Measurements from ENCODE around the genes RFNG, DUS1L and FASN.

GRCh38 chr17:81510862-81511837 is 1.4 kb downstream of the ACTG1 start:
- PRO-cap, 3 experiments: no peak in any of the 3 experiments

GRCh38 chr17:81513308-81514286 is 998 bp upstream of the ACTG1 start:
- PRO-cap, 3 experiments: peak in 3 of 3 experiments; most common plus-strand start chr17:81513584 (in 3); most common minus-strand start chr17:81513461 (in 2)

GRCh38 chr17:81553210-81553986 is 1.2 kb upstream of the FAAP100 start:
- PRO-cap, 3 experiments: peak in 3 of 3 experiments; most common plus-strand start chr17:81553287 (in 2); most common minus-strand start chr17:81553756 (in 1)

DNA sequence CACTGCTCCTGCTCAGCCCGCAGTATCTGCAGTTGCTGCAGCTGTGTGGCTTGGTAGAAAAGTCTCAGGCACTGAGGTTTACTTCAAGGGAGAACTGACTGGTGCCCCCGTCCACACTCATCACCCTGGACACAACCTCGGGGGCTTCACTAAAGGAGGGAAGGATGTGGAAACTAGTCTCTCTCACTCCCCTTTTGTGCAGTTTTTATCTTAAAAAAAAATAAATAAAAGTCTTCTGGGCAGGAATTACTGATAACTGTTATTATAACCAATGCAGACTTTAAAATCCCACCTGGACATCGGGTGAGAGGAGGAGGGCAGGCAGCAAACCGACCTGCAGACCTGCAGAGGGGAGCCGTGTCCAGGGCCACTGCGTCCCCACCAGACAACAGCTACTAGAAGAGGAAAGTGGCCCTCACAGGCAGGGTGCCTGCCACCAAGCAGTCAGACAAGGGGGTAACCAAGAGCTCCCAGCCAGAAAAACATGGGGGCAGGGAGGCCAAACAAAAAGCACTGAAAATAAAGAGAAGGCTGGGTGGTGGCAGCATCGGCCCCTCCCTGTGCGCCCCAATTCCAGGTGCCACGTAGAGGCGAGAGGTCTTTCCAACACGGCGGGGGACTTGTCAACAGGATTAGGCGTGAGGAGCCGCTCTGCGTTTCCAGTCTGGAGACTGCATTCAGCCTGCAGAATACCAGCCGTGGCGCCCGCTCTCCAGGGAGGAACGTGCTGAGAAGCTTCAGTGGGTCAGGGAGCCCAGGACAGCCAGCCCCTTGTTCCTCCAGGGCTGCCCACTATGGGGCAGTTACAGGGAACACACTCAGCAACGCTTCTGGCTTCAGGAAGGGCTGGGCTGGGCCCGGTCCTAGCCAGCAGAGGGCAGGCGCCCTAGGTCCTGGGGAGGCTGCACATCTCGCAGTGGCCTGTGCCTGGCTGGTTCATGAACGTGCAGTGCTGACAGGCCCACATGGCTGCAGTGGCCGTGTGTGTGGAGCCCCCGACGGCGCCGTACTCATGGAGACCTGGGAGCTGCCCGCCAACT is 6.5 kb upstream of the FAAP100 start:
- PRO-cap, 3 experiments: no peak in any of the 3 experiments

DNA sequence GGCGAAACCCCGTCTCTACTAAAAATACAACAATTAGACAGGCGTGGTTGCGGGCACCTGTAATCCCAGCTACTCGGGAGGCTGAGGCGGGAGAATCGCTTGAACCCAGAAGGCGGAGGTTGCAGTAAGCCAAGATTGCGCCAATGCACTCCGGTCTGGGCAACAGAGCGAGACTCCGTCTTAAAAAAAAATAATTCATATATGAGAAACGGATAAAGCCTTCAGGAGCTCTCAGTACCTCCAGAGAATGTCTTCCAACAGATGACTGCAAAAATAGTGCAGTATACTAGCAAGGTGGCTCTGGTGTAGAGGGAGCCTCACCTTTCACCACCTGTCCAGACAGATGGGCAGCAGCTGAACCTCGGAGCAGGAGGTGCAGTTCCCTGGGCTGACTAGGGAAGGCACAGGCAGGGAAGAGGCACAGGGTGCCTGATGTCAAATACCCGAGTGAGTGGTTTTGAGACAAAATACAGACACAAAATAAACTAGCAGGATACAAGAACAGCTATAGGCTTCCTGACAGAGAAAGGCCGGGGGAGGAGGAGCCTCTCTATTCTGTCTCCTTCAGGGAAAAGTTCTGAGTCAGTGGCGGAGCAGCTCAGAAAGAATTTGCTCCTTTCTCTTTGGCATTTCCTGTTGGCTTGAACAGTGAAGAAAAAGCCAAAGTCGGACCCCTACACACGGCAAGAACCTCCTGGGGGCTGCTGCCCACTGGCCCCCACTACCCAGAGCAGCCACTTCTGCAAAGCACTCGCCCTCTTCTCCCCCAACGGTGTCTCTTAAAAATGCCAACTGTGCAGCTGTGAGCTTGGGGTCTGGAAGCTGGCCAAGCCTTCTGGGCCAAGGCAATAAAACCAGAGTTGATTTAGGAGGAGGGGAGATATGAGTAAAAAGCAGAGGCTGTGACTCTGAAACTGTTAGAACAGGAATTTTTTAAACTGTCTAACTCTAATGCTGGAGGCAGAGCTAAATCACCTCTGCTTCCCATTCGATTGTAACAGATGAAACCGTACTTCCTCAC is 14.3 kb upstream of the FAAP100 start:
- PRO-cap, 3 experiments: peak in 3 of 3 experiments; most common plus-strand start position 648 of the sequence (in 2); most common minus-strand start position 453 of the sequence (in 2)

GRCh38 chr17:81567171-81567937 is 15.2 kb upstream of the FAAP100 start:
- PRO-cap, 3 experiments: no peak in any of the 3 experiments

DNA sequence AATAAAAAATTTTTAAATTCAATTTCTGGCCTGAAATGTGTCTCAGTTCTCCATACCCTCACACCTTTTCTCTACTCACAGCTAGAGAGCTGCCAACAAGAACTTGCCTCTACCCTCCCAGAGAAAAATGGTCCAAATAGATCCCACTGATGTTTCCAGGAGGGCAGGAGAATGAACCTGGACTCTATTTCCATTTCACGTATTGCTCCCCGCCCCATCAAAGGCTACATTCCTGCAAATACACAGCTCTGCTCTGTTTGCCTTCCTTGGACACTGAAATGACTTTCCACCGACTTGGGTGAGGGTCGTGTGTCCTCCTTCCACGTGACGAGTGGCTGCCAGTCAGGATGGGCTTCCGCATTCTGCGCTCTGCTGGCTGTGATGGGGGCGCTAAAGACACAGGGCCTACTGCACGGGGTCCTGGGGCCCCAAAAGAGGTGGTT is 21.5 kb upstream of the FAAP100 start:
- PRO-cap, 3 experiments: no peak in any of the 3 experiments

- PRO-cap, 3 experiments: no peak in any of the 3 experiments
Measured at GRCh38 chr17:81842048-81842230, 7.1 kb upstream of the PPP1R27 start.

GRCh38 chr17:81846318-81846793 is 11.5 kb upstream of the PPP1R27 start:
- PRO-cap, 3 experiments: no peak in any of the 3 experiments

GRCh38 chr17:81906286-81907206 is 4.5 kb downstream of the NPB start:
- PRO-cap, 3 experiments: no peak in any of the 3 experiments

DNA sequence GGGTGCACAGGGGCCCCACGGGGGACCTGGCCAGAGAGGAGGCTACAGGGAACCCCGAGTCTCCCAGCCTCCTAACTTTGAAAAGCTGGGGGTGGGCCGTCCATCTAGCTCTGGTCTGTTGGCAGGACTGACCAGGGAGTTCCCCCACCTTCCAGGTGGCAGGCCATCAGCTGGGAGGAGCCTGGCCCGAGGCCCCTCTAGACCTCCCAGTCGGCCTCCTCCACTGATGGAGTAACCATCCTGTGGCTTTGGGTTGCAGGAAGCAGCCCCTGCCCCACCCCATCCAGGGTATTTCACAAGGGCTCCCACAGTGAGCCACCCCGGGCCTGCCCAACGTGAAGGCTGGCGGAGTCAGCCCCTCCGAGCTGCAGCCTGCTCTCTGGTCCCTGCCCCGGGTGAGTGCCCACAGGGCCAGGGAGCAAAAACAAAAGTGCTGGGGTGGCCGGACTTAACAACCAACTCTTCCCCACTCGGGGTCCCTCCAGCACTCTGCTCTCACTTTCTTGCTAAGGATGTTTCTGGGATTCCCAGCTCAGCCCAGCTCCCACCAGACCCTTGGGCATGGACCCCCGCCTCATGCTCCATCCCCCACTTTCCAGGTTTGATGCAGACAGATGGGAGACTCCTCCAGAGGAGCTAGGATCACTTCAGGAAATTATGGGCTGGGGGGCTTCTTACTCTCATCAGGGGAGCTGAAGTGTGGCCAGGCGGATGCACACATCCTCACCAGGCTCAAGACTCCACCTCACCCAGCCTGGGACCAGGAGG is 3.5 kb downstream of the MAFG start:
- PRO-cap, 3 experiments: no peak in any of the 3 experiments

- PRO-cap, 3 experiments: no peak in any of the 3 experiments
Measured at GRCh38 chr17:82043422-82044044, 6.0 kb upstream of the DCXR start.

DNA sequence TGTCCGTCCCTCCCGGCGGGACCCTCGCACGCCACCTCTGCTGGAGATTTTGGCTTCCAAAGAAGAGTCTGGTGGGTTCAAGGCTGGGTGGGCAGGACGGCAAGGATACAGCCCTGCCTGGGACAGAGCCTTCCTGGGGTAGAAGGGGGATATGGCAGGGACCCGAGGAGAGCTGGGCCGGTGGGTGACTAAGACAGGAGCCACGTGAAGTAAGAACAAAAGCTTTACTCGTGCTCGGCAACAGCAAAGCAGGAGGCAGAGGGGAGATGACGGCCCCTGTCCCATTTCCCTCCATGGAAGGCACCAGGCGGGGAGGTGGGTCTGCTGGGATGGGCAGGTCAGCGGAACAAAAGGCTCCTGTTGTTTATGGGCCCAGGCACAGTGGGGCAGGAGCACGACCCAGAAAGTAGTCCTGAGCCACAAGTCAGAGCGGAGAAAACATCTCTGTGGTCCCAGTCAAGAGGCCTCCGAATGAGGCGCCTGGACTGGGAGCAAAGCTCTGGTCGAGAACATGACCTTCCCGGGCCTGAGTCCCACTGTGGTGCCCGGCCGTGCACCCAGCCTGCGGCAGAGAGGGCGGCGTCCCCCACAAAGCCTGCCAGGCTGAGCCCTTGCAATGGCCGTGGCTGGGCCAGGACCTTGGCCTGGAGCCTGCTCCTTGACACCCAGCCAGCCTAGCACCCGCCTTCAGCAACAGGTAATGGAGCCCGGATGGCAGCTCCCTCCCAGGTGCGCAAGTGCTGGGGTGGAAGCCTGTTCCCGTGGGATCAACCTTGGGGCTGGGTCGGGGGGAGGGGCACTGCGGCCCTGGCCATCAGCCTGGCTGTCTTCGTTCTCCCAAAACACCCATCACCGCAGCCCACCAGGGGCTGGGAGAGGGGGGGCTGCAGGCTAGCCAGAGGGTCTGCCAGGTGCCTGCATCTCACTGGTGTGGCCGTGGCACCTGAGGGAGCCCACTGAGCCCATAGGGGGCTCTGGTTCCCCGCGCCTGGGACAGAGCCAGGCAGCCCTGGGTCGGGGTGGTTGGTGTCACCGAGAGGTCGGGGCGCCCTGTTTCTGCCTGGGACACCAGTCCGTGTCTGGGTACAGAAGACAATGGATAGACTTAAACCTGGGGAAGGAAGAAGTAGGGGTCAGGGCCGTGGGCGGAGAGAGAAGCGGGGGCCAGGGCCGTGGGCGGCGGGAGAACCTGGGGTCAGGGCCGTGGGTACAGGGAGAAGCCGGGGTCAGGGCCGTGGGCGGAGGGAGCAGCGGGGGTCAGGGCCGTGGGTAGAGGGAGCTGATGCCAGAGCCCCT is 3.5 kb downstream of the RFNG start:
- PRO-cap, 3 experiments: no peak in any of the 3 experiments

DNA sequence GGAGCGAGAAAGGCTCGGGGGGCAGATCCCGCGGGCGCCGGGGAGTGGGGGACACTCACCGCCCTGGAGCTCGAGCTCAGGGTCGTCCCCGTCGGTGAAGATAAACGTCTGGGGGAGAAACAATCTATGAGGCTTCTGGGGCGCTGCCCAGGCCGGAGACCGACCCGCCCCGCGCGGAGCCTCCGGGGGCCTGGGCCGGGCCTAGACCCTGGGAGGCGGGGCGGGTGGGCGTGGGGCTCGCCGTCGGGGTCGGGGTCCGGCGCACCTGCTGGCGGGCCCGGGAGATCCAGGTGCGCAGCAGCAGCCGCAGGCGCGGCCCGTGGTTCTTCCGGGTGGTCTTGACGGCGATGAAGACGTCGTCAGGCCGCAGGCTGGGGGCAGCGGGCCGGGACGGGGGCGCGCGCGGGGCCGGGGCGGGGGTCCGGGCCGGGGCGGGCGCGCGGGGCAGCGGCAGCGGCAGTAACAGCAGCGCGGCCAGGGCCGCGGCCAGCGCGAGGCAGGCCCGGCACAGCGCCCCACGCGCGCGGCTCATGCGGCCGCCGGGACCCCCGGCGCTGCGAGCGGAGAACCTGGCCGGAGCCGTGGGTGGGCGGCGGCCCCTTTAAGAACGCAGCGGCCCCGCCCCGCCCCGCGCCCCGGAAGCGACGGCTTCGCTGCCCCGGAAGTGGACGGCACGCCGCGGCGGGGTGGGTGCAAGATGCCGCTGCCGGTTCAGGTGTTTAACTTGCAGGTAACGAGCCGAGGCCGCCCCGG is at the start of gene RFNG:
RFNG (minus strand) TSS at position 577 of the 753 bp plus-strand sequence.
- PRO-cap, 3 experiments: peak in 3 of 3 experiments; most common plus-strand start position 674 of the sequence (in 2); most common minus-strand start position 603 of the sequence (in 2)

GRCh38 chr17:82059706-82060228 is 5.8 kb downstream of the DUS1L start:
- PRO-cap, 3 experiments: no peak in any of the 3 experiments

DNA sequence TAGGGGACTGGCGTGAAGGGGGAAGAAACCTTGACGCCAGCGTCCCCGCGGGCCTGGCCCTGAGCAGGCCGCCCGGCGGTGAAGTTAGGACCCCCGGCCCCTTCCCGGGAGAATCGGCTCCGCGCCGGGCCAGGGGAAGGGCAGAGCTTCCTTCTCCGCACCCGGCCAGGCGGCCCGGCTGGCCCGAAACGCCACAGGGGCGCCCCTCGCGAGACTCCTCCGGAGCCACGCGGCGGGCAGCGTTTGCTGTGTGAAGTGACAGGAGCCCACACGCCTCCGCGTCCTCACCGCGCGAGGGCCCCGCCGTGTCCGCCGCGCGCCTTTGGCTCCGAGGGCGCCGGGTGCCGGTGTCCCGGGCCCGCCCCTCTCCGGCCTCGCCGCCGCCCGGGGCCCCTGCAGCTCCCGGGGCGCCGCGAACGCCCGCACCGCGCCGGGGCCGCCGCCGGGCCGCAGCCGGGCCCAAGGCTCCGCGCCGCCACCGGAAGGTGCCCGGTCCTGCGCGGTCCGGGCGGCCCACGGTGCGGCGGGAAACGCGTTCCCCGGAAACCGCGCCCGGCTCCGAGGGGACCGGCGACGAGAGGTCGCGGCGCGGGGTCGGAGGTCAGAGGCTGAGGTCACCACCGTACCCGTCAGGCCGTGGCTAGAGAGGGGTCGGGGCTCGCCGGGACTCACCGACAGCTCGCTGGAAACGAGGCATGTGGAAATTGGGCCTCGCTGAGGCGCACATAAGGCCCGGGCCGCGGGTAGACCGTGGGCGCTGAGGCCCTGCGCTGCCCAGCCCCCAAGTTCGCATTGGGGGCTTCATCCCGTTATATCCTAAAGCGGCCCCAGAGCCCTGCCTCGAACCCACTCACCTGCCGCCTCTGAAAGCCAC is at the start of gene DUS1L:
DUS1L (minus strand) TSS at position 480 of the 874 bp plus-strand sequence.
- PRO-cap, 3 experiments: peak in 3 of 3 experiments; most common plus-strand start position 555 of the sequence (in 2); most common minus-strand start position 480 of the sequence (in 3)

DNA sequence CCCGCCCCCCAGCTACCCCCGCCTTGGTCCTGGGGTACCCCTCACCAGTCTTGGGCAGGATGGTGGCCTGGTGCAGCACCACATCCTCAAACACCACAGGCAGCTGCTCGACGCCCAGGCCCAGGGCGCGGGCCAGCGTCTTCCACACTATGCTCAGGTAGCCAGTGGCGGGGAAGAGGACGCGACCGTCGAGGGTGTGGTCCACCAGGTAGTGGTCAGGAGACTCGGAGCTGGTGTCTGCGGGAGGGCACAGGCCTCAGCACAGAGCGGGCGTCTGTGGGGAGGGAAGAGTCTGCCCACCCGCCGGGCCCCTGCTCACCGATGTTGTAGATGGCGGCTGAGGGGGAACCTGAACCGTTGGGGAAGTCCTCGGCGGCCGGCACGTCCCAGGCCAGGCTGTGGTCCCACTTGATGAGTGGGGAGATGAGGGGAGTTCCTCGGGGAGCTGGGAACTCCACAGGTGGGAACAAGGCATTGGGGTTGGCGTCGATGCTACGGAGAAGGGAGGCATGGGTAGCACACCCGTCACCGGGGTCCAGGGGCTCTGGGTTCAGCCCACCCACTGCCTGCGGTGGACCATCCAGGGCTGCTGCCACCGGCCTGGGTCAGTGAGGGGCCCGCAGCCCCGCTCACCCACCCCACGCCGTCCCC is 9.8 kb downstream of the FASN start:
- PRO-cap, 3 experiments: no peak in any of the 3 experiments

- PRO-cap, 3 experiments: no peak in any of the 3 experiments
Measured at GRCh38 chr17:82089438-82089945, 8.5 kb downstream of the FASN start.

GRCh38 chr17:82097979-82098630 is at the start of gene FASN:
Gene FASN (minus strand): TSS chr17:82098236.
- PRO-cap, 3 experiments: peak in 3 of 3 experiments; most common plus-strand start chr17:82098516 (in 3); most common minus-strand start chr17:82098236 (in 2)

GRCh38 chr17:82152416-82153305 is 54.6 kb upstream of the FASN start:
- PRO-cap, 3 experiments: peak in 3 of 3 experiments; most common plus-strand start chr17:82152716 (in 1); most common minus-strand start chr17:82152684 (in 2)